ENCODE measurements around a stretch of chr16.

DNA sequence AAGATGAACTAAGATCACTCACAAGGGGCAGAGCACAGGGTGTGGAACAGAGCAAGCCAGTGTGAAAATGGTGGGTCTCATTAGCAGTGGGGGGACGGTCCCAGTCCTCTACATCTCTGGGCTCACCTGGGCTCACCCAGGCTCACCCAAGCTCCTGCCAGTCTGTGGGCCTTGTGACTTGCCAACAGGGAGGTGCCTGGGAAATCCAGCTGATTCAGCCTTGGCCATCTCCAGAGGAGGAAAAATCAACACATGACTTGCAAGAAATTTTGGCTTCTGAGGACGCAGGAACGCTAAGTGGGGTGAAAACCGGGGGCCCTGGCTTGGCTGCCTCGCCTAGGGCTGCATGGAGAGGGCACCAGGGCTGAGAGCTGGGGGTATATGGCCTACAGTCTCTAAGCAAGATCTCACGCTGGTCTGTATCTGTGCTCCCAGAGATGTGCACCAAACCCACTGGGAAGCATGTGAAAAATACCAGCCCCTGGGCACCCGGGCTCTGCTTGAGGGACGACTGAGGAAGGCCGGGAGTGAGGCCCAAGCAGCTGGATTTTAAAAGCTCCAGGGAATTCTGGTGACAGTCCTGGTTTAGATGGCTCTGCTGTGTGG is 47.7 kb downstream of the VAC14 start:
- PRO-cap = no peak

DNA sequence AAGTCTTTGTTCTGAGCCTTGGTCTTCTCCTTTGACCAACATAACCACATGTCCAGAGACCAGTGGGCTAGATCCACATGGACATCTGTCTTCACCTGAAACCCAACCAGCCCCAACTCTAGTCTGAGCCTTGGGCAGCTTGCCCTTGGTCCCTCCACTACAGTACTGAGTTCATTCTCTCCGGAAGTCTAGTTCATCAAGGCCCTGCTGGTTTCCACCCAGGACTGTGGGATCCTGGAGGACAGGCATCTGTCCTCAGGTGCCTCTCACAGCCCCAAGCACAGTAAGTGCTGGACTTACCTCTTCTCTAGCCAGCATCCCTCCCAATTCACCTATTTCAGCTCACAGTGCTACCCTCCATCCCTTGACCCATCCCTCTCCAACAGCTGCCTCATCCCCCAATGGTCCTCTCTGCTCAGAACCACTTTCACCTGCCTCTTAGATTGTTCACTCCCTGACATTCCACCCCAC is 26.2 kb downstream of the TLE7 start:
- PRO-cap = no peak

- PRO-cap = no peak
Measured at GRCh38 chr16:71447901-71448293, 6.0 kb upstream of the TLE7 start.

- PRO-cap = no peak
Measured at GRCh38 chr16:71570269-71571080, 6.4 kb downstream of the TAT start.

DNA sequence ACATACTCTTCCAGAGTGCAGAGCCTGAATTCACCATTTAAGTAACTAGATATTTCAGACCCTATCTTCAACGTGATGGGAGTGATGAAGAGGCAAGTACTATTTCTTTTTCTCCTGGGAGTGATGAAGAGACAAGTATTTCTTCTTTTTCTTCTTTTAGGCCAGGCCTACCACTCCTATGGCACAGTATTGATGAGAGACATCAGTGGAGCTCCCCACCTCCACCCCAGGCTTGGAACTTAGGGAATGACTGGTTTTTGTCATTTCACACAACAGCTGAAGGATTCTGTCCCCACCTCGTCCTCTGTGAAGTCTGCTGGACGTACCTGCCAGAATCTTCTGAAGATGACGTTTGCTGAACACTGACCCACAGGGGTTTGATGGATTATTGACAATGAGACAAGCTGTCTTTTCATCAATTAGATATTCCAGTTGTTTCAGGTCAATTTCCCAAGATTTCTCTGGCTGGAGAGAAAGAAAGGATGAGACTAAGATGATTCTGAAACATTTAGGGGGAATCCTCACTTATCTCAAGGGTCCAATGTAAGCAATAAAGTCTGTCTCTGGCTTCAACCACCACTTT is 4.9 kb downstream of the TAT start:
- PRO-cap = no peak

GRCh38 chr16:71594063-71594498 is 17.2 kb upstream of the TAT start:
- PRO-cap = no peak

GRCh38 chr16:71600599-71601424 is 23.9 kb upstream of the TAT start:
- PRO-cap = no peak

DNA sequence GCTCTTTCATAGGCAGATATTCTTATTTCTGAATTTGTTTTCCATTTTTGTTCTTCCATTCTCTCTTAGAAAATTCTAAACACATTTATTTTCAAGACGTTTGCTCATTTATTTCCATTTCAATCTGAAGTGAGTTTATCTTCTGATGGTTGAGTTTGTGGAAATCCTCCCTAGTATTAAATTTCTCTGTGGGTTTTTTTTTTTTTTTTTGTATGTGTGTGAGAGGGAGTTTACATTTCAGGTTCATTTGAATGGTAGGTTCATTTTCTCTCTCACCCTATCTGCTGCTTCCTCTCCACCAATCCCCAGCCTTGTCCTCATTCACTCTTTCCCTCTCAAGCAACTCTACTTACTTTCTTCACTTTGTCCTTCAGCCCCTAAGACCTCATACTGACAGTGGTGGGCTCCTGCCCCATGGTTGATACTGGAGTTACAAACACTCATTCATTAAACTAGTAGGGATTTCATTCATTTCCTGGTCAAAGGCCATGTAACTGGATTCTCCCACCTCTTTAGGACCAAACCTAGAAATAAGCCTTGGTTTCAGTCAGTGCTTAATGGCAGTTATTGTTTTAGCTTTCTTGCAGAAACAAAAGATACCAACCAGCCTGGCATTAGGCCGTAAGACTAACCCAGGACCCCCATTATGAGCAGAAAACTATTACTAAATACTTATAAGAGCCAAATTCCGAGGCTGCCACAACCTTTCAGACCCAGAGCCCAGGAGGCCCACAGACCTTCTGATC is 35.9 kb downstream of the PHLPP2 start:
- PRO-cap = no peak

GRCh38 chr16:71761934-71762593 is 37.6 kb upstream of the PHLPP2 start:
- PRO-cap = no peak

DNA sequence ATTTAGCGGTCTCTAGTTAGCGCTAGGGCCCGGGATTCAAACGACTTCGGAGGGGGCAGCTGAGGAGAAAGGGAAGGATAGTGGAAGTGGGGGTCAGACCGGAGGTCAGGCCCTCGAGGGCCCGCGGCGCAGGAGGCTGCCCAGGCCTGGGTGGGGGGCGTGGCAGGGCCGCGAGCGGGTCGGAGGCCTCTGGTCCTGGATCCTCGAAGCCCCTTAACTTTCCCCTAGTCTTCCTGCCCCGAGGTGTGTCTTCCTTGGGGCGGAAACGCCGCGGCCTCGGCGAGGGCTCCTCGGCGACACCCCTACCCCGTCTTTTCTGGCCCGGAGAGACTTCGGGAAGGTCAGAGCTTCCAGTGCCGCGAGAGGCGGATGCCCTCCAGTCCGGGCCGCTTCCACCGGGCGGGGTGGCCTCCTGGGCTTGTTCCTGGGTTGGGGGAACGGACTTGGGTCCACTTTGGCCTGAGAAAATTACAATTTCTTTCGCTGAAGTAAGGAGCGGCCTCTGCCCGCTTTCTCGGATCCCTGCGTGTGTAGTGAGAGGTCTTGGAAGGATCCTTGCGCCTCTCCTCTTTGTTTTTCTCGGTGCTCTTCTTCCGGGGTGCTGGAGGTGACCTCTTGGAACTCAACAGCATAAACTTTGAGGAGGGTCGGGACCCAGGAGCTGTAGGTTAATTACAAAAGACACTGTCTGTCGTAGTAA is 468 bp downstream of the IST1 start:
- PRO-cap = bidirectional peak, plus-strand start at position 317 of the sequence, minus-strand start at position 318 of the sequence; bidirectional peak, plus-strand start at position 618 of the sequence, minus-strand start at position 532 of the sequence

DNA sequence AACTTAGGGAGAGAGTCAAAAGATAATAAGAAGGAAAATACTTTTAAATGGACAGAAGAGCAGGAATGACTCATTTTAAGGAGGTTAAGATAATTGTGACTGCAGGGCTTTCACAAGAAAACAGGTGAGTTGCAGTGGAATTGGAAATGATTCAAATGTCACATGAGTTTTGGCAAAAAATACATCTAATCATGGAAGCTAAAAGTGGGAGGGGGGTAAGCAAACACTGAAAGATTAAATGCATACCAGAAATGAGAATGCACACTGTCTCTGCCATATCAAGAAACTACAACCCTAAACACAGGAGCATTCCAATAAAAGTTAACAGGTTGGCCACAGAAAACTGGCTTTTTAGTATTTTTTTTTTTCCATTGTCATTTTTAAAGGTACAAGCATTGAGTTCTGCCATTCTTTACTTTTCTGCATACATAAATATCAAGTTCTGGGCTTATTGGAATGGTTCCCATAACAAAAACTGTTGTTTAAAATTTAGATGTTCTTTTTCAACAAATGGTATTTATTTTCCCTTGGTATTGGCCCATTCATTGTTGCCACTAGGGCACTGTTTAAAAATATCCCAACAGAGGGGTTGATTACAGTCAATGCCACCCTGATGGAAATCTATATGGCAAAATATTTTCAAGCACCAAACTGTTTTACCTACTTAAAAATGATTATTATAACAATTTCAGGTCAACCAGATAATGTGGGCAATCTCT is 35.1 kb downstream of the IST1 start:
- PRO-cap = no peak

- PRO-cap = no peak
Measured at GRCh38 chr16:72013025-72013747, 4.6 kb downstream of the DHODH start.

DNA sequence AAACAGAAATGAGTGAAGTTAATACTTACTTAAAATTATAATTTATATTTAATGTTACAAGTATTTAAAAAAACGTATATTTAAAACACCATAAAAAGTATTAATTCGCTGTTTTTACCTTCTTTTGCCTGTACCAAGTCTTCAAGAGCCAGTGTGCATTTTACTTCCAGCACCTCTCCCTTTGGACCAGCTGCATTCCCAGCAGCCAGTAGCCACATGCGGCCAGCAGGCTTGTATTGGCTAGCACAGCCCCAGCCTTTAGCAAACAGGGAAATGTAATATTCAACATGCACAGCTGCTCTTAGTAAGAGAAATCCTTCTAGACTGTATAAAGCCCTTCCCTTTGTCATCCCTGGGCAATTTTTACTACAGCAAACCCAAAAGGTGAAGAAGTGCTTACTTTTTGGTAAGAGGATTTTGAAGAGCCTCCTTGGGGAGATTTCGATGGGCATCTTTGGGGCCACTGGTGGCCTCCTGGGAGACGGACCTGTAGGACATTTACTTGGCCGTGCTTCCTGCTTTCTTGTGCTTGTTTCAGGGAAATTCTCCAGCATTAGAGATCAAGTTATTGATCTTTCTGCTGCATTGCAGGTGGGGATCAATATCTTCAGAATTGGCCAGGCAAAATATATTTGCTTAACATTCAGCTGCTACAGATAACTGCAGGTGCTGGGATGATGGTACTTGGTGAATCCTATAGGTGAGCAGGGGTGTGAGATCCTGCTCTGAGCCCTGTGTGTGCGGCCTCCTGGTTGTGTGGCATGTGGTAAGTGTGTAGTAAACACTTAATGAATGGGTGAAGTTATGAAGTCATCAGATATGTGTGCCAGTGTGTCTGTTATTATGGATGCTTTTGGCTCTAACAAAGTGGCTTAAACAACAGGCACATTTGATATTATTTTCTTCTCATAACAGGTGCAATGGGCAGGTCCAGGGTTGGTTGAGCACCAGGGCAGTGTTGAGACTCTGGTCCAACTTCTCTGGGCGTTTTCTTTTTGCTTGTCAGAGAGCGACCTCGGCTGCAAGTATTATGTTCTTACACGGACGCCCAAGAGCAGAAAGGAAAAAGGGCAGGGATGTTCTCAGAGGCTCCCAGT is 6.9 kb downstream of the DHODH start:
- PRO-cap = no peak

DNA sequence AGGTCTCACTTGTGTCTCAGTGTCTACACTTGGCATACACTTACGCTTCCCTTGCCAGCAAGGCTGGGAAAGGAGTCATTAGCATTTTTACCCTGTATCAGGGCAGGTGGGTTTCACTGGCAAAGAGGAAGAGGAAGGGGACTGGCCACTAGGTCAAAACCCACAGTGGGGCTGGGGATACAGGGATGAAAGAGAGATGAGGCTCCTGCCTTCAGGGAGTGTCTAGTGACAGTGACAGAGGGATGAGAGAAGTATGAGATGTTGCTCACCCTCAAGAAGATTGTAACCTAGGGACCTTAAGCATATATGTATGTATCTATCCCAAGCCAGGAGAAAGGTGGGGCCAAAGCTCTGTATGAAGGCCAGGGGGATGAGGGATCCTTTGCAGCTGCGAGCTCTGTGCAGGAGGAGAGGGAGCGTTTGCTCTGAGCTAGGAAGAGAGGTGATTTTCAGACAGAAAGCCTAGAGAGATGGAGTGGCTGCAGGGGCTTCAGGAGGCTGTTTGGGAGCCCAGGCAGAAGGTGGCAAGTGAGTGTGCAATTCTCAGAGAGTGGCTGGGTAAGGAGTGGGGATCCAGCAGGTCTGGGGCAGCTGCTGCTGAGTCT is 7.7 kb downstream of the DHODH start:
- PRO-cap = no peak

DNA sequence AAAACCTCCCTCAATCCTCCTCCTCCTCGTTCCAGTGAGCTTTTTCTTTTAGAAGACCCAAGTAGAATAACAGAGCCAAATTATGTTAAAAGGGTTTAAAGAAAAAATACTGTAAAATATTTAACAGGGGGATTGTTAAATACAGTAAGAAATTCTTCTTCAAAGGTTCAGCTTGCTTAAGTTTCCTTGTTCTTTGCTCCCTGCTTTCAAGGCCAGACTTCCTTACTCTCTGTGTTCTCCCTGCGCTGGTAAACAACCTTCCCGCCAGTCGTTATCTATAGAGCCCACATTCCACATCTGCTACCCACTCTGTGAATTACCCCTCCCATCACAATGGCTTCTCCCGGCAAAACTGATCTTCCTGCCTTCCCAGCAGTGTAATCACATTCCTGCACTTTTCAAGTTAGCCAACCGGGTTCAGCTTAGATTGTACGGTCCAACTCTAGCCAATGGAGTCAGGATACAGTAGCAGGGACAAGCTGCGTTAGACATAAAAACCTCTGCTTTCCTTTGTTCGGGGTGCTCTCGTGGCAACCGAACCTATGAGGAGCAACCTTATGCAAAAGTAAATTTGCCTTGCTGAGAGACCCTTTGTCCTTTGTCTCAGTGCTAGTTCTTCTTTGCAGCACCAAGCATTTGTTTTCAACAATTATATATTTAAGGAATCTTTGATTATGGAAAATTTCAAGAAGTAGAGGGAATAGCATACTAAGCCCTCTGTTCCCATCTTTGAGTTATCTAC is 9.9 kb downstream of the HPR start:
- PRO-cap = bidirectional peak, plus-strand start at position 314 of the sequence, minus-strand start at position 231 of the sequence

- PRO-cap = no peak
Measured at GRCh38 chr16:72203318-72204099, 31.6 kb upstream of the PMFBP1 start.

DNA sequence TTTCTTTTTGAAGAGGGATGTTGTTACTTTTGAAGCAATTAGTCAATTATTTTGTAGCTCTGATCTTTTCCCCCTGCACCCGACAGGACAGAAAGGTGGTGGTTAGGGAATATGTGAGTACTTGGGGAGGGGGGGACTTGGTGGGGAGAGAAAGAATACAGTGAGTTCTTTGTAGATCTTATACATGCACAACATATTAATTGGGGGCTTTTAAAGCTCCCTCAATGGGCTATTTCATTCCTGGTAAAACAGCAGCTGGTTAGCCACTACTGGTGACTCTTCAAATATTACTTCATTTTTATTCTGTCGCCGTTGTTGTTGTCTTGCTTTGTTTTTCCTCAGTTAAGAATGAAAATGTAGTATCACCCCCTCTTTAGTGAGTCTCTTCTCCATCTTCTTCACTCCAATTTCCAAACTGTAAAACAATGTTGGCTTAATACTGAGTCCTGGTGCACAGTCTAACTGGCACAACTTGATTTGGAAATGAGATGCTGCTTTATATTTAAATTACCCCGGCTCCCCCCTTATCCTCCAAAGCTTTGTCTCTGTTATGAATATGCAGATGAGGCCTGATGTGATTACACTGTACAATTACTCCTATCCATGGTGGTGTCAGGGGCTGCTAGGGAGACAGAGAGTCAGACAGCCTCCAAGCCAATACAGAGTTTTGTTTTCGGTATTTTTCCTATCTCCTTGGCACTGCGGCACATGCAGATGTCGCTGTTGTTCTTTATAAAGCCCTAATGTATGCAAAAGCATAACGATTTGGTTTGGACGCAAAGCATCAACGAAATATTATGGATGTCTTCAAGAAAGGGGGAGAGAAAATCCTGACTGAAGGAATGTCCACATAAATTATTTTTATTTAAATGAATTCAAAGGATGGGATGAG is 256.9 kb upstream of the PMFBP1 start:
- PRO-cap = no peak

GRCh38 chr16:72627062-72628025 is 420.6 kb downstream of the ZFHX3 start:
- PRO-cap = unidirectional peak, plus-strand start at chr16:72627274; unidirectional peak, plus-strand start at chr16:72627326; unidirectional peak, plus-strand start at chr16:72627491; unidirectional peak, minus-strand start at chr16:72627699

DNA sequence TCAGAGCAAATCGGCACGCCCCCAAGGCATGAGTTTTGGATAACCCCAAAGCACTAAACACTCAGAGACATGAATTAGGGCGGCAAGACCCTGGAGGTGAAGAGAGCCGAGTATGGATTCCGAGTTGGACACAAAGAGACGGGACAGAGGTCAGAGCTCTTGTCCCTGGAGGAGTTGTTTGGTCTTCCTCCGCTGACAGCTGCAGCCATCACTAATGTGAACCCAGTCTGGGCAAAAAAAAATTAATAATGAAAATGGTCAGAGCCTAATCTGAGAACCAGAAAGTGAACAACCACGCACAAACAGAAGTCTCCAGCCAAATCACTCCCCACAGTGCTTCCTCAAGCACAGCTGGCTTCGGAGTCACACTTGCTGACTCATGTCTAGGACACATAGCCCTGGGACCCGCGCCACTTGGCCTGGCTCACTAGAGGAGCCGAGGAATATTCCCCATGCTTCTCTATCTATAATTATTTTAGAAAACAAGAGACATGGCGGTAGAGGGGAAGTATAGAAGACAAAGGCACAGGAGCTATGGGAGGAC is 109.2 kb downstream of the ZFHX3 start:
- PRO-cap = no peak

DNA sequence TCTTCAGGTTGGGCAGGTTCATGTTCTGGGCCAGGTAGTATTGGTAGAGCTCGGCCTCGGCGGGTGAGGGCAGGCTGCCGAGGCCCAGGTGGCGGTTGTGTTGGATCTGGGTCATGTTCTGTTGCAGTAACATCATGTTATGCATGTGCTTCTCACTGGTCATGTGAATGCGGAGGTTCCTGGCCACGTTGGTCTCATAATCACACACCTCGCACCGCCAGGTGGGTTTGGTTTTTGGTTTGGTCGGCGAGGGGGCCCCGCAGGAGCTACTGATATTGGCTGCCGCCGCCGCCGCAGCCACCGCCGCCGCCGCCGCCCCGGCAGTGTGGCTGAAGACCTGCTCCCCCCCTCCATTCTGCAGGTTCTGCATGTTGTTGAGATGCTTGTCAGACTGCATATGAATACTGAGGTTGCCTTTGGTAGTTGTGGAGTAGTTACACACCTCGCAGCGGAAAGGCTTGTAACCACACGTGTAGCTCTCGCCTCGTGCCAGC is 90.4 kb downstream of the ZFHX3 start:
- PRO-cap = no peak

Measured in endodermal cell (in vitro differentiated cells).